Iris pigment epithelial cell (primary cell): ENCODE data around the gene CCDC77.

DNA sequence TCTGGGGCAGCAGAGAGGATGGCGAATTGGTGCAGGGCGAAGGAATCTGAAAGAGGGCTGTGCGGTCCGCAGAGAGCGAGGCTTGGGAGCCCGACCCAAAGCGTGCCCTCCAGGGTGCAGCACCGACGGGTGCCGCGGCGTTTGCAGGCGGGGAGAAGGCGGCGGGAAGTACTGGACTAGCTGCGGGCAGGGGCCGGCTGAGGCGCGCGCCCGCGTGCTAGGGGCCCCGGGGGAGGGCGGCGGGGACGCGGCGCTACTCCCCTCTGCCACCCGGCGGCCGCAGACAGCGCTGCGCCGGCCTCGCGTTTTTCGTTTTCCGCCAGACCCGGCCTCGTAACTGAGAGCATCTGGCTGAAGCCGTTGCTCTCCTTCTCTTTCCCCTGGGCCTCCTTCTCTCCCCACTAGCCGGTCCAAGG is 24.9 kb downstream of the SLC6A12 start:
- RRBS = 3% methylated on average over 11 of the region's 42 CpGs

DNA sequence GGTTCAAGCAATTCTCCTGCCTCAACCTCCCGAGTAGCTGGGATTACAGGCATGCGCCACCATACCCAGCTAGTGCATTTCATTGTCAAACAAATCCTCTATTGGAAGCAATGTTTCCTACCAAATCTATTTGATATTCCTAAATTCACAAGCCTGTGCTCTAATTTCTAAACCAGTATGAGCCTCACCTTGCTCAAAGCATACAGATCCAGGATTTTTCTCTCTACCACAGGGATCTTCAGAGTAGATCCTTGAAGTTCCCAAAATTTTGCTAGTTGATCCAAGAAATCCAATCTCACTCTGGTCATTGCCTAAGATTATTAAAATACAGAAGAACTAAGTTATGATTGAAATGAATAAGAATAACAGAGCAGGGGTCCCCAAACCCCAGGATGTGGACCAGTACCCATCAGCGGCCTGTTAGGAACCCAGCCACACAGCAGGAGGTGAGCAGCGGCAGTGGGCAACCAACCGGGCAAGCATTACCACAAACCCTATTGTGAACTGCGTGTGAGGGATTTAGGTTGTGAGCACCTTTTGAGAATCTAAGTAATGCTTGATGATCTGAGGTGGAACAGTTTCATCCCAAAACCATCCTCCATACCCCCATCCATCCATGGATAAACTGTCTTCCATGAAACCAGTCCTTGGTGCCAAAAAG is 5.1 kb downstream of the KDM5A start:
- RRBS = no CpG with 5 or more reads among the region's 6 CpGs

DNA sequence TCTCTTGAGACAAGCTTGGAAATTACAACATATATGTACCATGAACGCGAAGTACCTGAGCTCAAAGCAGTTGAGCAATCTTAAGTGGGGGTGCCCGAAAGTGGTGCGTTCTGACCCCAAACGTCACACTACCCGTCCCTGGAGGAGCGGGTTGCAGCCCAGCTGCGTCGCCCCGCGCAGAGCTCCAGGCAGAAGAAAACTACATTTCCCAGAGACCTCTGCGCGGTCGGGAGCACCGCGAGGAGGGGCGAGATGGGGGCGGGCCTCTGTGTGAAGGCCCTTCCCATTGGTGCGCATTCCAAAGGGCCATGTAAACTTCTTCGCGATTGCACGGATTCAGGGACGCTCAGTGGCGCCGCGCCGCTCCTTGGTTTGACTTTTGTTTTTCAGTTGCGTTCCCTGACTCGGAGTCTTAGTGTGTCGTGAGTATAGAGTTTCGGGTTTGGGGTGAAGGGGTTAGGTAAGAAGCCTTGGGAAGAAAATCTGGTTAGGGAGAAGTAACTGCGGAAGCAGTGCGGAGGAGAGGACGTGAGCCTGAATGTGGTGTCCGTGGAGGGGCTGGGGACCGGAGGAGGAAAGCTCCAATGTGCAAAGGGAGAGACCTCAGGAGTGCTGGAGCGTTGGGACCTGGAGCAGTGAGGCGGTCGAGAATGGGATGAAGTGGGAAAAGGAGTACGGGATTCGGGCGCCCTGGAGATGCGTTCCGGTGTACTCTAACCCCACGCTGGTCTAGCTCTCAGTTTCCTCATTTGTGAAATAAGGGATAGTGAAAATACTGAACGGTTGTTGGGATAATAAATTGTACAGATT is at the start of gene CCDC77:
CCDC77 (plus strand) TSS at position 382 of the 810 bp plus-strand sequence.
- RRBS = no CpG with 5 or more reads among the region's 46 CpGs

DNA sequence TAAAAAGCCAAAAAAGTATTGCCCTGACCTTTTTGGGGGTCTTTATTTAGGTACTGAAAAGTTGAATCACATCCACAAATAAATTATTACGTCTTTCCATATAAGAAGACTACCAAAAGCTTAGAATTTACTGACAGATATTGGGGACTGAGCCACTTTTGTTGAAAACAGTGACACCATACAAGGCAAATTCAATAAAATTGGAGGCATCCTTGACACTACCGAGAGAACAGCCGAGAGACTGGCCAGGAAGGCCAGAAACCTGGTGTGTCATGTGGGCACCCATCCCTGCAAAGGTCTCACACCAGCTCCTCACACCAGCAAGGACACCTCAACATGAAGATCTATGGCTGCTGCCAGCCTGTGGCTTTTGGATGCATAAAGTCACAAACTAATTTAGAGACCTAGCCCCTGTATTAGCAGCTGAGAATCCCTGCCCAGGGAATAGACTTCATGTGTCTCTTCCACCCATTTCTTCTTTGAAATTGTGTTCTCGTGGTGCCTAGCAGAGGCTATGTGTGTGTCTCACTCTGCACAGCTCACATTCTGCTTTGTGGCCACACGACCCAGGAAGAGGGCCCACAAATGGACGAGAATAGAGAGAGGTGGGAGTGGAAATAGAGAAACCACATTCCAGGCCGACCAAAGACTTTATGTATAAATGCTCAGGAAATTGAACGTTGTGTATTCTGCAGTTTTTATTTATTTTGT is 8.7 kb downstream of the B4GALNT3 start:
- RRBS = no CpG with 5 or more reads among the region's 8 CpGs

DNA sequence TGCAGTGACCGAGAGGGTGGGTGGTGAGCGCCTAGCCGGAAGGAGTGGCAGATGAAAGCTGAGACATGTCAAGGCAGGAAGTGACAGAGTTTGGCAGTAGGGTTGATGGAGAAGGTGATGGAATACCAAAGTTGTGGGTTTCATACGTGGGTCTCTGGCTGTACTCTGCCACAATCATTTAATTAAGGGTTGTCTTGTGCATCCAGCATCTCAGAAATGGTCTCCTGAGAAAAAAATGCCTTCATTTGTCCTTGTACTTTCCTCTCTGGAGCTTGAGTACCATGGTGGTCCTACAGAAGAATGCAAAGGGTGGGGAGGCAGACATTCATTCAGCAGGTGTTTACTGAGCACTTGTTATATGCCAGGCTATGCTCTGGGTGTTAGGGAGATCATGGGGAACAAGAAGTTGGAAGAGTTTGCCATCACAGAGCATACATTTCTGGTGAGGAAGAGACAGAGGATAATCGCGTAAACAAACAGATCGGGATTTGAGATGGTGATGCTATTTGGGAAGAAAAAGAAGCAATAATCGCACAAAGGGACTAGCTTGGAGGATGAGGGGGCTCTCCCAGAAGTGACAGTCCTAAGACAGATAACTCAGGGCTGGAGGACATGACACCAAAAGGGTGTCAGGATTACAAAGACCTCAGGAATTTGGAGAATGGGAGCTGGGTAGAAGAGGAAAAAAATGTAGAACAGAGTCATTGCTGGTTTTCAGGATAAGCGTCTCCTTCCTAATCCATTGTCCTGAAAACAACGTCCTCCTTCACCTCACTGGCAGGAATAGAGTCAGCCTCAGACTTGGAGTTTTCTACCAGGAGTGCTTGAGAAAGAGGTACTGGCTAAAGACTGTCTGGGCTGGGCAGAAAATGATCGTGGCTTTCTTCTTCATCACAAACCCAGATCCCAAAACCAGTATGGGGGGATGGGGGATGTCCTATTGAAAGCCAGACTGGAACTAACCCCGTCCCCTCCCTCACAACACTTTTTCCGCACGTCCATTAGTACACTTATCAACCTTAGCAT is 13.9 kb downstream of the B4GALNT3 start:
- RRBS = no CpG with 5 or more reads among the region's 14 CpGs

DNA sequence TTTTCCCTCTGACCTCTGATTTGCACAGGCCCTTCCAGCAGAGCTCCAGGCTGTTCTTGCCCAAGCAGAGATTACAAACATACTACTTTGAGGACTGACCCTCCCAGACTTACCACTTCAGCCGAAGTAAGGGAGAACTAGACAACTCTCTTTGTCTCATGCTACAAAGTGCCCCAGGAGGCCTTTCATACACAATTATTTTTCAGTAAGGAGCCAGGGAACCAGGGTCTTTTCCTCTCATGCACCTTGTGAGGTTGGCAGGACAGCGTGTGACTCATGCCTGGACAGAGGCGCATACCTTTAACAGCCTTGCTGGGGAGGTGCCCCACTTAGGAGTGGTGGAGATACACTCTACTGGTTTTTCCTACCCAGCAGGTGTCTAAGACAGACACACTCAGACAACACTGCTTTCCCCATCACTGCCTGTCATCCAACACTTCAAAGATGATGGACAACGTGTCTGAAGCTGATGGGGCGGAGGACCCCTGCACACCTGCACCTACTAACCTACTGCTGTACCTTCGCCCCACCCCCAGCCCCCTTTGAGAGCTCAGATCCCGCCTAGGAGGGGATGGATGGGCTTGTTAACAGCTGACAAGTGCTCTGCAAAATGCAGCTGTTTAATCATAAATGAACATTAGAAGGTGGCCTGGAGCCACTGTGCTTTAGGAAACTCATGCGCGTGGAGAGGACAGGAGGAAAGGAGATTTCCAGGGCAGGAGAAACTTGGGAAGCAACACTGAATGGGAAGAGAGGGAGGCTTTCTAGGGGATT is 49.1 kb downstream of the B4GALNT3 start:
- RRBS = no CpG with 5 or more reads among the region's 9 CpGs

DNA sequence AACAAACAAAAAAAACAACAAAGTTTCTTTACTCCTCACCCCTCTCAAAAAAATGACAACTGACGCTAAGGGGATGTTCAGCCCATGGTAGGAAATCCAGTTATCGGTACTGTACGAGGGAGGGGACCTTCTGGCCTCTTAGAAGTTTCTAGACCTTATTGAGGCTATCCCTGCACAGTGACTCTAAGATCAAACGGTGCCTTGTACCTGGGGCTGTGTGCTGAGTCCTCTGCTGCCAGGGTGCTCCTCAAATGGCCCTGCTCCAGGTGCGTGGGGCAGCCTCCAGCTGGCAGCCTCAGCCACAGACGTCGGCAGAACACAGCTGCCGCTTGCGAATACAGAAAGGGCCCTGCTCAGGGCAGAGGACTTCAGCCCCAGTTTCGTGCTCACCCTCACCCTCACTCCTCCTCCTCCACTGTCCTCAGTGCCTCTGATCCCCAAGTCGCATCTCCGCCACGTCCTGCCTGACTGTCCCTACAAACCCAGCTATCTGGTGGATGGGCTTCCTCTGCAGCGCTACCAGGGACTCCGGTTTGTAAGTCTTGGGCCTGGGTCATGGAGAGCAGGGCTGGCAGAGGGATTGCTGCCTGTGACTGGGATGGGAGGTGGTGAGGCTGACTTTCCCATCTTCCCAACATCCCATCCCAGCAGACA is 90.9 kb downstream of the B4GALNT3 start:
- RRBS = no CpG with 5 or more reads among the region's 15 CpGs

GRCh38 chr12:607321-608131 is 55.7 kb downstream of the NINJ2 start:
- RRBS = no CpG with 5 or more reads among the region's 12 CpGs

- RRBS = no CpG with 5 or more reads among the region's 2 CpGs
These were observed 52.1 kb downstream of the NINJ2 start for GRCh38 chr12:611159-611487.

DNA sequence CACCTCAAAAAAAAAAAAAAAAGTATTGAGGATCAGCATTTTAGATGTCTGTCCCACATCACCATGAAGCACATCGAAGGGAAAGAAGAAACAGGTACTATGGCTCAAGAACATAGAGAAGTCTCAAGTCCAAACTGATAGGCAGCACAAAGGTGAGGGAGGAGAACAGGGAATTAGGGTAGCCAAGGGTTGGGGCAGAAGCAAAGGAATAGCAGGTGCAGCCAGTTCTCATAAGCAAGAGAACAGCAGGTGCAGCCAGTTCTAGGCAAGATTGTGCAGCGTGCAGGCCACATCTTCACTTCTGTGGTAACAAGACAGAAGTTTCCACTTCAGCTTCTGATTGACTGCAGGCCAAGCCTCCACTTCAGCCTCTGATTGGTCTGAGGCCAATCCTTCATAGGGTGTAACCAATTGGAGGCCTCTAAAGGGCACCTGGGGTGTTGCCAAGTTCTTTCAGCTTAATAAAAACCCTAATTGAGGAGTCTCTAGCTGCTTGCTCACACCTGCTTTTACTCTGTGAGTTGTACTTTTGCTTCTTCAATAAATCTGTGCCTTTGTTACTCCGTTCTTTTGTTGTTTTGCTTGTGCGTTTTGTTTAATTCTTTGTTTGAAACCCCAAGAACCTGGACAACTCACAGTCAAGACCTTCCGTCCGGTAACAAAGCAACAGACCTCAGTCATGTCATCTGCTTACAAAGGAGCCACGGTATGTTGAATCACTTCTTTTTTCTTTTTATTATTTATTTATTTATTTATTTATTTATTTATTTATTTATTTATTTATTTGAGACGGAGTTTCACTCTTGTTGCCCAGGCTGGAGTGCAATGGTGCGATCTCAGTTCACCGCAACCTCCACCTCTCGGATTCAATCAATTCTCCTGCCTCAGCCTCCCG is 26.3 kb upstream of the NINJ2 start:
- RRBS = no CpG with 5 or more reads among the region's 12 CpGs

- RRBS = no CpG with 5 or more reads among the region's 5 CpGs
These were observed 90.4 kb downstream of the RAD52 start for GRCh38 chr12:858965-859713.

GRCh38 chr12:907727-908242 is 41.7 kb downstream of the RAD52 start:
- RRBS = no CpG with 5 or more reads among the region's 11 CpGs

DNA sequence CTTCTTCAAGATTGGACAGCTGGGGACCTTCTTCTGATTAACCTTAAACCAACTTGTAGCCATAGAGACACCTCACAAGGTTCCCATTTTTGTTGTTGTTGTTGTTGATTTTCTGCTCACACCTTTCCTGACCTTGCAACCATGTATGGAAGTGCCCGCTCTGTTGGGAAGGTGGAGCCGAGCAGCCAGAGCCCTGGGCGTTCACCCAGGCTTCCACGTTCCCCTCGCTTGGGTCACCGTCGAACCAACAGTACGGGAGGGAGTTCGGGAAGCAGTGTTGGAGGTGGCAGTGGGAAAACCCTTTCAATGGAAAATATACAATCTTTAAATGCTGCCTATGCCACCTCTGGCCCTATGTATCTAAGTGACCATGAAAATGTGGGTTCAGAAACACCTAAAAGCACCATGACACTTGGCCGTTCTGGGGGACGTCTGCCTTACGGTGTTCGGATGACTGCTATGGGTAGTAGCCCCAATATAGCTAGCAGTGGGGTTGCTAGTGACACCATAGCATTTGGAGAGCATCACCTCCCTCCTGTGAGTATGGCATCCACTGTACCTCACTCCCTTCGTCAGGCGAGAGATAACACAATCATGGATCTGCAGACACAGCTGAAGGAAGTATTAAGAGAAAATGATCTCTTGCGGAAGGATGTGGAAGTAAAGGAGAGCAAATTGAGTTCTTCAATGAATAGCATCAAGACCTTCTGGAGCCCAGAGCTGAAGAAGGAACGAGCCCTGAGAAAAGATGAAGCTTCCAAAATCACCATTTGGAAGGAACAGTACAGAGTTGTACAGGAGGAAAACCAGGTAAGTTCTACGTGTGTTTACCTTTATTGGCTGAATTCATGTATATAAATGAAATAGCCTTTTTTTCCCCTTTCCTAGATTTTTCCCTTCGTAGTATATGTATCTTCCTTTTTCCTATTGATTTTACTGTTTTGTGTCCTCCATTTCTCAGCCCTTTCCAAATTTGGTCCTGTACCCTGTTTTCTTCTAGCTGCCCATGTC is 37.0 kb downstream of the ERC1 start:
- RRBS = no CpG with 5 or more reads among the region's 19 CpGs

- RRBS = no CpG with 5 or more reads among the region's 2 CpGs
These were observed 138.7 kb downstream of the ERC1 start for GRCh38 chr12:1129778-1129977.

DNA sequence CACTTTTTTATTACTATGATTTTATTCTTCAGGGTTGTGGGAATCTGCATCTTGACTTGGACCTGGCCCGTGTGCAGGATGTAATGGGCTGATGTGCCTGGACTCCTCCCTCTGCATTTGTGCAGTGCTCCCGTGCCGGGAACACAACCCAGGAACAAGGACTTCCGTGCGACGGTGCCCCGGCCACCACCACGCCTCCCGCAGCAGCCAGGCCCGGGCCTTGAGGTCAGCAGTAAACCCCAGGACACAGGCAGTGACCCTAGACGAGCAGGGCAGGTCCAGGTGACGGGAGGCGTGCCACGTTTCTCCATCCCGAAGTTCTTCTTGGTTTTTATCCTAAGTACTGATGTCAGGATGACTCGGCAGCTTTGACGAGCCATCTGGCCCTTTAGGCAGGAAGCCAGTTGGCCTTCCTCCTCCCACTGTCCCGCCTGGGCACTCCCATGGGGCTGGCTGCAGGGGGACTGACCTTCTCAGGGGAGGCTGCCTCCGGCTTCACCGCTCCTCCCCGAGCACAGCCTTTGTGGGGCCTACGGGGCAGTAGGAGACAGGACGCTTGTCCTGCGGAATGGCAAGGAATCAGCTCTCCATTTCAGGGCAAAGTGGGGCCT is 94.3 kb downstream of the FBXL14 start:
- RRBS = 95% methylated on average over 3 of the region's 24 CpGs

DNA sequence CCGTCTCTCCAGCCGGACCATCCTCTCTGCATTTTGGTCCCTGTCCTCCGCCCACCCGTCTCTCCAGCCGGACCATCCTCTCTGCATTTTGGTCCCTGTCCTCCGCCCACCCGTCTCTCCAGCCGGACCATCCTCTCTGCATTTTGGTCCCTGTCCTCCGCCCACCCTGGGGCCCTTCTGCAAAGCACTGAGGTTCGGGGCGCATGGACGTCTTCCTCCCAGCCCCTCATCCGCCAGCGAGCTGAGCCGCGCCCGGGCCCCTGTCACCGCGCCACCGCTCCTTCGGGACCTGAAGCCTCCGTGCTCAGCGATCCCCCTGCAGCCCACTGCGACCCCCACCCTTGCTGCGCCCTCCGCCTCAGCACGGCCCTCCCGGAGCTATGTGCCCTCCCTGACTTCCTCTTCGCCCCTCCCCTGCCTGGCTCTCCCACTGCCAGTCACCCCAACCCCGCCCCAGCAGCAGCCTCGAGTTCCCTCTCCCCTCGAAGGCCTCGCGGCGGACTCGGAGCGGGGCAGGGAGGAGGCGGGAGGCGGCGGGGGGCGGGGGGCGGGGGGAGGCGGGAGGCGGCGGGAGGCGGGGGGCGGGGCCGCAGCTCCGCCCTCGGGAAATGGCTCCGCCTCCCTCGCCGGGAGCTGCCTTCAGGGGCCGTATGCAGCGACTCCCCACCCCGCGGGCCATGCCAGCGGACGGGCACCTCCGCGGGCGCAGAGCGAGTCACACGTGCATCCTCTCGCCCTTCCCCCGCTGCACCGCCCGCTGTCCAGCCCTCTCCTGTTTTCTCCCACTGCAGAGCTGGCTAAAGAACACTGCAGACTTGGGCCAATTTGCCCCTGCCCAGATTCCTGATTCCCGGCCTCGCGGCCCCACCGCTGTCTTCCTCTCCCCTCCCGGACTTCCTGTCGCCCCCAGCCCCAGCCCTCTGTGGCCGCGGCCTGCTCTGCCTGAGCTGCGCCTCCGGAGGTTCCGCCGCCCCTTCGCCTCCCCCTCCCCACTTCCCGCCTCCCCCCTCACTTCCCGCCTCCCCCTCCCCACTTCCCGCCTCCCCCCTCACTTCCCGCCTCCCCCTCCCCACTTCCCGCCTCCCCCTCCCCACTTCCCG is 29.2 kb upstream of the ADIPOR2 start:
- RRBS = 2% methylated on average over 9 of the region's 87 CpGs

GRCh38 chr12:1662557-1663585 is 28.0 kb upstream of the ADIPOR2 start:
- RRBS = 18% methylated on average over 15 of the region's 60 CpGs

DNA sequence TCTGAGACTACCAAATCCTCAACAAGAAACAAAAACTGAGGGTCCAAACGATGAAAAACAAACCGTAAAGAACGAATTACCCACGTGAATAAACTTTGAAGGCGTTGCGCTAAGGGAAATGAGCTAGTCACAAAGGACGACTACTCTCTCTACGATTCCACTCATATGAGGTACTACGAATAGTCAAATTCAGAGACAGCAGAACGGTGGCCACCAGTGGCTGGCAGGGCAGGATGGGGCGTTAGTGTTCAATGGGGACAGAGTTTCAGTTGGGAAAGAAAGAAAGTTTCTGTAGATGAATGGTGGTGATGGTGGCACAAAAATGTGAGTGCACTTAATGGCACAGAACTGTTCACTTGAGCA is 23.1 kb upstream of the ADIPOR2 start:
- RRBS = no CpG with 5 or more reads among the region's 11 CpGs

GRCh38 chr12:1681094-1681544 is 9.8 kb upstream of the ADIPOR2 start:
- RRBS = no CpG with 5 or more reads among the region's 4 CpGs

- RRBS = no CpG with 5 or more reads among the region's 7 CpGs
These were observed 32.4 kb upstream of the LRTM2 start for GRCh38 chr12:1788000-1788406.